Islet of Langerhans (tissue), 1 donor: Measurements from ENCODE around the gene DCAF15.

- RRBS: 64% methylated on average over 10 of the region's 45 CpGs
Observed at GRCh38 chr19:13104120-13105162, 1.8 kb upstream of the LYL1 start.

DNA sequence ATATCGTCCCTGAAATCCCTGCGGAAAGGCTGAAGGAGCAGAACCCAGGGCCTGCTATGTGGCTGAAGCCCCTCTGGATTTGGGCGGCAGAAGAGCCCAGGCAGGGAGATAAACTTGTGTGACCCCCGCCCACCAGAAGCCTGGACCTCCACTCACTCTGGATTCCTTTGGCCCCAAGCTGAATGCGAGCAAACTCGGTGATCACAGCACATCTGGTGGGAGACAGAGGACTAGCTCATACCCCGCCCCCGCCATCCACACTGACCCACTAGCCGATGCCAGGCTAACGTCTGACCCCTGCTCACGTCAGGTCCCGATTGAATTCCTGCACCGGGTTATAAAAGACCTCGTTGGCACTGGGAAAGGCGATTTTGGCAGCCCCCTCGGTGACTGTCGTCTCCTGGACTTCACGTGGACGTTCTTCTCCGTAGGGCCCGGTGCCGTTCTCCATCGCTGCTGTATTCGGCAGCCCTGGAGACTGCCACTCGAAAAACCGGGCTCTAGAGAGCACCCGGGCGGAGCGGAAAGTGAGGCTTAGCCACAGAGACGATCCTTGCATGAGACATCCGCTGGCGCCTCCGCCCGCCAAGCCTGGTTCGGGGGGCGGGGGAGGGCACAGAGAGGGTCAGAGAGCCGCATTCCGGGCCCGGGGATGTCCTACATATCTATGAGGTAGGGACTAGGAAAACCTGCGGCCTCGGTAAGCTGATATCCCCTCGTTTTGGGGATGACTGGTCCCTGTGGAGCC is 525 bp downstream of the TRMT1 start:
- RRBS: 5% methylated on average over 9 of the region's 42 CpGs

GRCh38 chr19:13459143-13459735 is 47.0 kb downstream of the CACNA1A start:
- RRBS: no CpG with 5 or more reads among the region's 13 CpGs

DNA sequence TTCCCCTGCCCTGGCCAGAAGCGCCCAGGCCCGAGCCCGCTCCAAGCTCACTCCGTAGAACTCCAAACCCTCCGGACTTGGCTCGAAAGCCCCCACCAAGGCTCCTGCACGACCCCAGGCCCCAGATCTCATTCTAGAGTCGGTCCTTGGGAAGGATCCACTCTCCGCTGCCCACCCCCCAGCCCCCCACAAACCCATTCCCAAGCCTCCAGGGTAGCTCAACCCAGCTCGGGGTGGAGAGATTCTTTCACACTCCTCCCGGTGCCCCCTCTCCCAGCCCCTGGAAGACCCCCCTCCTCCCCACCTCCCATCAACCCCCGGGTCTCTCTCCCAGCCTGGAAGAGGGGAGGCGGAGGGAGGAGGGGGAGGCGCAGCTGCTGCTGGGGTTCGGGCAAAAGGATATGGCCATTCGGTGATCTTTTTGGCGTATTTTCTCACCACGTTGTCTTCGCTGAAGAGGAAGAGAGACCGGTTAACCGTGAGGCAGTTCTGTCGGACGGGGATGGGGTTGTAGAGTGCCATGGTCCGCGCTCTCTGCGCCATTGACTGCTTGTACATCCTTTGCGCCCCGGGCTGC is 662 bp downstream of the CACNA1A start:
- RRBS: 18% methylated on average over 9 of the region's 28 CpGs

DNA sequence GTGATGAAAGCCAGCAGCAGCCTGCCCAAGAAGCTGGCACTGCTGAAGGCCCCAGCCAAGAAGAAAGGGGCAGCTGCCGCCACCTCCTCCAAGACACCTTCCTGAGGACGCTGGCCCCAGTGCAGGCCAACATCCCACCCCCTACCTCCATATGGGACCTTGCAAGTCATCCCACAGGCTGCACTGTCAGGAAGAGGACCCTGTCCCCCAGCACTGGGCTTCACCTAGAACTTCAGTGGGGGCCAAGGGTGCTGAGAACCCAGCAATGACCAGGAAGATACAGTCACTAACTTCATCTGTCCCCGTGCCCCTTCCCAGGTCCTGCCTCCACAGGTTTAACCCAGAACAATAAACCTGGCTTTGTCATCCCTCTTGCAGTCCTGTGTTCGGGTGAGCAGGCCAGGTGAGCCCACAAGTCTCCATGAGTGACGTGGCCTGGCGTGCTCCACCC is 3.9 kb downstream of the C19orf53 start:
- RRBS: no CpG with 5 or more reads among the region's 6 CpGs

- RRBS: no CpG with 5 or more reads among the region's 9 CpGs
Observed at GRCh38 chr19:13827431-13828044, 32.3 kb downstream of the ZSWIM4 start.

DNA sequence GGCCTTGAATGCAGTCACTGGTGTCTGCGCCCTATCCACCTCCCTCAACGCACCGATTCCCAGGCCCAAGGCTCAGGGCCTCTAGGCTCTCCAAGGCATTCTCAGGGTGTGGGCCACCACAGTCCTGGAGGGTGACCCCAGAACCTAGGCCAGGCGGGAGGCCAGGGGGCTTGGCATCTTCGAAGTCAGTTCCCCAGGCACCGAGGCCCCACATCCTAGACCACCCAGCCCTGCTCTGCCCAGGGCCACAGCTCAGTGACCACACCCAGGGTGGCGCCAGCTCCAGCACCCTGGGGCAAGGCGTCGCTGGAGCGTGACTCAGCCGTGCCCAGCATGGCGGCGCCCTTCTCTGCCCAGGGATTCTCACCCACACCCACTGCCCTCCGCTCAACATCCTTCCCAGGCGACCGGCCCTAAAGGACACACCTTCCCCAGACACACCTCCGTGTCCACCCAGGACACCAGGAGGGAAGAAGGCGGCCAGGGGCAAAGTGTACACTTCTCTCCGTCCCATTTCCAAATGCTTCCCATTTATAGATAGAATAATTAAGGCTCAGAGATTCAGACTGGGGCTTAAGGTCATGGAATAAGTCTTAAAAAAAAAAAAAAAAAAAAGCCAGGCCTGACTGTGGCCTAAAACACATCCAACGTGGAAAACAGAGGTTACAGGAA is 36.5 kb upstream of the NANOS3 start:
- RRBS: no CpG with 5 or more reads among the region's 20 CpGs

GRCh38 chr19:13850739-13851825 is 25.9 kb upstream of the NANOS3 start:
- RRBS: 61% methylated on average over 3 of the region's 32 CpGs

DNA sequence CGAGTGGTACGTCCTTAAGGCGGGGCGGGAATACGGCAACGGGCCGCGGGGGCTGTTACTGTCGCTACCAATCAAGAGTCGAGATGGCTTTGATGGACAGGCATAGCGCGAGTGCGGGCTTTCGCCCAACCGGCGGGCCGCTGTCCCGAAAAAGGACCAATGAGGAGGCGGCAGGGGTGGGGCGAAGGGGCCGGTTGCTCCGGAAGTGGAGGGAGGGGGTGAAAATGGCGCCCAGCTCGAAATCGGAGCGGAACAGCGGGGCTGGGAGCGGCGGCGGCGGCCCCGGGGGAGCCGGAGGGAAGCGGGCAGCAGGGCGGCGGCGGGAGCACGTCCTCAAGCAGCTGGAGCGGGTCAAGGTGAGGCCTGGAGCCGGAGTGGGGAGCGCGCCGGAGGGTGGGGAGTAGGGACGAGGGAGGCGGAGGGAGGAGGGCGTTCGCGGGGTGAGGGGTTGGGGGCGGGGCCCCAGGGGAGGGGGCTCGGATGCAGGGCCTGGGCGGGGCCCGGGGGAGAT is at the start of gene DCAF15:
DCAF15 (plus strand) TSS at position 221 of the 511 bp plus-strand sequence.
- RRBS: 5% methylated on average over 17 of the region's 52 CpGs

GRCh38 chr19:13952800-13953841 is 812 bp downstream of the DCAF15 start:
- RRBS: 6% methylated on average over 2 of the region's 26 CpGs

DNA sequence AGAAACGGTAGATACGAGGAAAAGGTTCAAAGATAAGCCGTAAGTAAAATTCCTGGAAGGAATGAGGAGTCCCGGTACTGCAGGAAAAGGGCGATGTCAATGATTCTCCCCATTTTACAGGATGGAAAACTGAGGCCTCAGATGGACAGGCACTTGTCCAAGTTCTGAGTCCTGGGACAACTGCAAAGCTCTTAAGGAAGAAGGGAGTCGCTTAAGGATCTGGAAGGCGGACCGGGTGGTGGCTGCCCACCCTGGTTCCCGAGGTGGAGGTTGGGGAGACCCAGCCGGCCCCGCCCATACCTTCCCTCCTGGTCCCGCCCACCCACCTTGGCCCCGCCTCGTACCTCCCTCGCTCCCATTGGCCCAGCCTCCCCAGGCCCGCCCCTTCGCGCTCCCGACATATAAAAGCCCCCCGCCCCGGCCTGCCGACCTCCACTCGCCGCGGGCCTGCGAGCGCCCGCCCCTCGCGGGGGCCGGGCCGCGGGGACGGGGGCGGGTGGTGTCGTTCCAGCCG is 627 bp downstream of the RFX1 start:
- RRBS: 4% methylated on average over 20 of the region's 37 CpGs

- RRBS: 9% methylated on average over 7 of the region's 60 CpGs
Observed at GRCh38 chr19:14080523-14081767, 4.6 kb downstream of the C19orf67 start.

DNA sequence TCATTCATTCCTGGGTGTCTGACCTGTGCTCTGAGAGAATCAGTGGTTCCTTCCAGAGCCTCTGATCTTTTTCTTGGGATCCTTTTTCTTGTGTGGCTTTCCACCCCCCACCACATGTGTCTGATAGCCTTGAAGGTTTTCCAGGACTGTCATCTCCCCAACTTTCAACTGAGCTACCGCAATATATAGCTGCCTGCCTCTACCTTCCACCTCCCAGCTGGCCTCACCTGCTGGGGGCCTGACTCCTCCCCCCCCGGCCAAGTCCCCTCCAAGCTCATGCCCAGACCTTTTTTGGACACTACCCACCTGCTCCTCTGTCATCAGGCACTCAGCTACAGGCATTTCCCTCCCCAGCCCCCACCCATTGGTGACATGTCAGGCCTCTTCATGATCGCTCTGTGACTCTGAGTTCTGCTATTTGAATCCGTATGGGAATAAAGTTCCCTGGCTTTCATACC is 1.9 kb downstream of the PRKACA start:
- RRBS: no CpG with 5 or more reads among the region's 4 CpGs

DNA sequence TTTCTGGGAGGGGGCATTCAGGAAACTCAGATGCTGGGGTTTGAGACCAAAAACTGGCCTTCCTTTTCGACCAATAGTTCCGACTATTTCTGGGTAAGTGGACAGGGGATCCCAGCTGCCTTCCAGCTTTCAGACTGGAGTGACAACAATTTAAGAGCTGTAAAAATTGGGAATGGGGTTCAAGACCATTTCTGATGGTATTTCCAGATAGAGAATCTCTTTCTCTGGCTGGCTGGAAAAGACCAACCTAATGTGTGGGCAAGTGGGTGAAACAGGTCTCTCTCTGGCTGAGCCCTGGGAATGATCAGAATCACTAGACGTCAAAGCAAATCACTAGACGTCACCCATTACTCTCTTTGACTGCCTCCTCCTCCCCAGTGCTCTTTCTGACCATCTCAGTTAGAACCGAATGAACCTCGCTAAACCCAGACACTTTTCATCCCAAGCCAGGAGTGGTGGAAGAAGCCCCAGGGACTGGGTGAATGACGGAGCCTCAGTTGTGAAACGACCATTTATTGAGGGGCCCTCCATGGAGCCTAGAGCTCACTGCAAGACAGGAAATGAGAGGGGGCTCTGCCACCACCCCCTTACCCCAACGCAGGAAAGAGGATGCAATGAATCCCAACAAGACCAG is 1.4 kb downstream of the PRKACA start:
- RRBS: no CpG with 5 or more reads among the region's 9 CpGs

GRCh38 chr19:14127003-14127564 is 9.3 kb downstream of the ASF1B start:
- RRBS: 78% methylated on average over 4 of the region's 10 CpGs

DNA sequence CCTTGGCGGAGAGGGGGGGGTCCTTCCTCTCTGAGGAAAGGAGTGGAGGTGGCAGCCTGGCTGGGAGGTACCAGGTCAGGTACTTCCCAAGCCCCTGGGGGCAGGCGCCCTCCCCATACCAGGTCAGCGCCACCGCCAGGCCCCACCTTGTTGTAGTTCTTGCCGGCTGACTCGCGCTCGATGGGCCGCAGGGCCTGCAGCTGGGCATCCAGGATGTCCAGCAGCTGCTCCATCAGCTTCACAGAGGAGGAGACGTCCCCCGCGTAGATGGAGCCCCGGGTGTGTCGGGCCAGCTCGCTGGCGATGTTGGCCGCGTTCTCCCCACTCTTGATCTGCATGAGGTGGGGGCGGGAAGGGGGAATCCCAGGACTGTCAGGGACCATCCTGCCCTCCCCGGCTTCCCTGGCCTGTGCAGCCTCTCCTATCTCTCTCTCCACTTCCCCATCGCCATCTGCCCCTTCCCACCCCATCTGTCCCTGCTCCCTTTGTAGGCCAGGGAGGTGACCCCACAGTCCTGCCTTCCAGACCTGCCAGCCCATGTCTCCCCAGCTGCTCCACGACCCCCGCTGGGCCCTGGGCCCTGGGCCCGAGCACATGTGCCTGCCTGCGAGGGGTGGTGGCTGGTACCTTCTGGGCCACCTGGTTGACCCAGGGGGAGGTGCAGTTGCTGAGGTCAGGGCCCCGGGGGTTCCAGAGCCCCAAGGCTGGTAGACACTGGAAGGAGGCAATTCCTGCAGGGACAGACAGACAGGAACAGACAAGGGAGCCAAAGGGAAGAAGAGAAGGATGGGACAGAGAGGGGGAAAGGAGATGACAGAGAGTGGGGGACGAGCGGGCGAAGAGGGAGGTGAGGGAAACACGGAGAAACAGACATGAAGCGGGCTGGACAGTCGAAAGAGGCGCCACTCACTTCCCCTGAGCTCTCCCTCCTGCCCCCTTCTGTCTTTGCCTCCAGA is 23.9 kb upstream of the ASF1B start:
- RRBS: no CpG with 5 or more reads among the region's 33 CpGs

GRCh38 chr19:14167110-14167436 is 30.7 kb upstream of the ASF1B start:
- RRBS: no CpG with 5 or more reads among the region's 9 CpGs

DNA sequence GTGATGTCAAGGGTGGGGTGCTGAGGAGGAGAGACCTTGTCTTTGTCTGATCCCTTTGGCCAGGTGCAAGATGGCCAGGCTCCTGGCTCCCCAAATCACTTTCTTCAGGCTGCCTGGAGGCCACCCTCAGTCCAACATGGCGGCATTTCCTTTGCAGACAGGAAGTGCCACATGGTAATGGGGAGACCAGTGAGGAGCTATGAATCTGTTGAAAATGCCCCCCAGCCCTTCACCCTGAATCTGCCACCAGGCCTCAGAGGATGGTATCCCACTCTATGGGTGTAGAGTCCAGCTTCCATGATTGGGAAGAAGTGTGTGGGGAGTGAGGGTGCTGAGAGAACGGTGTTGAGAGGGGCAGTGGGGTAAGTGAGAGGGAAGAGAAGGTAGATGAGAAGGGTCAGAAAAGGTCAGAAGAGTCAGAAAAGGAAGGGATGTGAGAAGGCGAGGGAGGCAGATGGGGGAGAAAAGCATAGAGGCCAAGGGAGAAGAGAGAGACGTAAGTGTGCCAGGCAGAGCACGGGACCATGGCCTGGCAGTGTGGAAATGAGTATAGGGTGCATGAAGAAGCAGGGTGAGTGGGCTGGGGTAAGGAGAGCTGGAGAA is 33.6 kb upstream of the ASF1B start:
- RRBS: no CpG with 5 or more reads among the region's 5 CpGs

DNA sequence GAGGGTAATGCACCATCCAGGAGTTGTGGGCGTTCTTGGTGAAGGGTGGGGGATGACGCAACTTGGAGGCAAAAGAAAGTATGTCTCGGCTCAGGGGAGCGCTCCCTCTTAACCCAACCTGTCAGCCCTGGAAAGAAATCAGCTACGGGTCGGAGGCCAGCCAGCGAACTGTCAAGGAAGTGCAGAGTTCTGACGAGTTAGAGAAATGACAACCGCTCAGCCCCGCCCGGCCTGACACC is 15.3 kb upstream of the ADGRL1 start:
- RRBS: no CpG with 5 or more reads among the region's 11 CpGs

DNA sequence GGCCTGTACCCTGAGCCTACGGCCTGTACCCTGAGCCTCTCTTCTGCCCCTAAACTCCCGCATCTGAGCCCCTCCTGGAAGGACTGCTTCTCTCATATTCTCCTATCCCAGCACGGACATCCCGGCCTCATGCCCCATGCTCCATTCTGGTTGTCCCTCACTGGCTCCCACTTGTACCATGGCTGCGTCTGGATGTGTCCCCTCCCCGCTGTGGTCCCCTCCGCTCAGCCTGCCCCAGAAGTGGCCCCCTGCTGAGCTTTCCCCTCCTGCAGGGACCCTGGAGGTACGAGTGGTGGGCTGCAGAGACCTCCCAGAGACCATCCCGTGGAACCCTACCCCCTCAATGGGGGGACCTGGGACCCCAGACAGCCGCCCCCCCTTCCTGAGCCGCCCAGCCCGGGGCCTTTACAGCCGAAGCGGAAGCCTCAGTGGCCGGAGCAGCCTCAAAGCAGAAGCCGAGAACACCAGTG is 18.5 kb downstream of the PKN1 start:
- RRBS: 100% methylated on average over 3 of the region's 16 CpGs